Neural progenitor cell (in vitro differentiated cells): ENCODE data around the gene SCML1.

DNA sequence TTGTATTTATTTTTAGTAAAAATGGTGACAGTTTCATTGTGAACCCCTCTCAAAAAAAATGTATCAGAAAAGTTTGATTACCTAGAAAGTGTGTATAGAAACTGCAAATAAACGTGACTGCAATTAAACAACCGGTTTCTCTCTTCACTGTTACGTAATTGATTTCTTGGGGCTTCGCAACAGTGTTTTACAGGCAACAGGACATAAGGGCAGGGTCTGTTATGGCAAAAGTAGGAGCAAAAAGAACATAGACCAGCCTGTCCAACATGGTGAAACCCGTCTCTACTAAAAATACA lies 1.5 kb upstream of the SCML1 start:
- RAMPAGE, long total RNA, result no peak

- RAMPAGE, long total RNA, result no peak
Measured at GRCh38 chrX:17737390-17737971, at the start of gene SCML1. SCML1 (plus strand) TSS chrX:17737493.

DNA sequence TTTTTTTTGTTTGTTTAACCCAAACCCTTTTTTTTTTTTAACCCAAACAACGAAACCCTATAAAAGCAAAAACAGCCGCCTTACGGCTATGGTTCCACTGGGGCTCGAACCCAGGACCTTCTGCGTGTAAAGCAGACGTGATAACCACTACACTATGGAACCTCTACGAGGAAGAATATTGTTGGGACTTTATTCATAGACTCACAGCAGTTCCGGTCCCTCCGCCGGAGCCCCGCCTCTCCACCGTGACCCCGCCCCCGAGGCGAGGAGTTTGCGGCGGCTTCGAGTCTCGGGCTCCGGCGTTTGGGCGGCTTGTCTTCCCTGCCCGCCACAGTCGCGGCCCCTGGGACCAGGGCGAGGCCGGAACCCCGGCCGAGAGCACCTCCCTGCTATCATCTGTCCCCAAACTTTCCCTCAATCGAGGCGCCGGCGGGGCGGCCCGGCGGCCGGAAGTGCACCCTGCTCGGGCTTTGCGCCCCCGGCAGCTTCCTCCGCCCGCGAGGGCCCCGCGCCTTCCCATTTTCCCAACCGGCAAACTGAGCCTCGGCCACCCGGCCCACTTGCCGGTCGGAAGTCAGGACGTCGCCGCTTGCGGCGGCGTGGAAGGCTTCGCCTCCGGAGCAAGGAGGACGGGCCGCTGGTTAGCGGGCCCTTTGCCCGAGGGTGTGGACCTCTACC lies 3.1 kb upstream of the RS1 start:
- RAMPAGE, long total RNA, result no peak

DNA sequence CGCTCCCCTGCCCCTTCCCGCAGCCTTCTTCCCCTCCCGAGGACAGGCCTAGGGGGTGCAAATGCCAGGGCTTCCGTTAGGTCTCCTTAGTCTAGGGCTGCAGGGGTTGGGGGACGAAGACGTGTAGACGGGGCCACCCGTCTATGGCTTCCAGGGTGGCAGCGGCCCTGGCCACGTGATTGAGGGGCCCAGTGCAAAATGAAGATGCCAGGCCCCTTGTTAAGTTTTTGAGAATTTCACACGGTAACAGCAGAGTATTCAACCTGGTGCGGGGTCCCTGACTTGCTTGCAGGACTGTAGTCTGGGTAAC lies 3.5 kb upstream of the RS1 start:
- RAMPAGE, long total RNA, result no peak

DNA sequence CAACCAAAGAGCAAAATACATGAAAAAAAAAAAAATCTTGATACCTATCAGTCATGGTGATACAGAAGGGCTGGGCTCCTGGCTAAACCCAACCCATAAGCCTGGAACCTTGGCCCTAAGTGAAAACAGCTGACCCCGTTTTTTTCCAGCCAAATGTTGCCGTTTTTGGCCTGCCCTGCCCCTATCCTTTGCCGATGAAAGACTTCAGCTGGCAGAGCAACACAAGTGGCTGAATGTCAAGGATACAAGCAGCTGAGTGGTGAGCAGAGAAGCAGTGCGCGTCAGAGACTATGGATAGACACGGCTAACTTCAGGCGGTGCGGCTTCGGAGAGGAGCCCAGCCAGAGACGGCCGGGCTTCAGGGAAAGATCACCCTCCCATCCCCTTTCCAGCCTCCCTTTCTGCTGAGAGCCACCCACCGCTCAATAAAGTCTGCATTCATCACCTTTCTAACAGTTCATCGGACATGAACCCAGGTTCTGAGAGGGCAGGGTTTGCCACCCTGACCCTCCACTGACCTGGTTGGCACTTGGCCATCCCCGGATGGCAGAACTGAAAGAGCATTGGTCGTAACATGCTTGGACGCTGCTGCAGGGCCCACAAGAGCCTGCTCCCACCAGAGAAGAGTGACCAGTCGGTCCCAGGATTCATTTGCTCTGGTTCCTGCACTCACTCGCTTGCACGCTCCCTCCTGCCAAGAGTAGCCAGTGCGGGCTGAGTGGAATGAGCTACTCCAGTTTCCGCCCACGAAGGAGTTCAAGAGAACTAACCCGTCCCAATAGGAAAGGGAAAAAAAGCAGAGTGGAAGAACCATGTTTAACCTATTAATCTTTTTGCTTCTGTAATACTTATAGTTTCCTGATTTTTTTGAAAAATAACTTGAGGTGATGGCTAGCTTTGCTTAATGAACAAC lies 125.8 kb downstream of the PPEF1 start:
- RAMPAGE, long total RNA, result no peak

- RAMPAGE, long total RNA, result no peak
Measured at GRCh38 chrX:18919956-18920502, 63.9 kb downstream of the PHKA2 start.

- RAMPAGE, long total RNA, result no peak
Measured at GRCh38 chrX:18981022-18981742, 2.7 kb downstream of the PHKA2 start.

- RAMPAGE, long total RNA, result no peak
Measured at GRCh38 chrX:18984825-18985358, 978 bp upstream of the PHKA2 start.

DNA sequence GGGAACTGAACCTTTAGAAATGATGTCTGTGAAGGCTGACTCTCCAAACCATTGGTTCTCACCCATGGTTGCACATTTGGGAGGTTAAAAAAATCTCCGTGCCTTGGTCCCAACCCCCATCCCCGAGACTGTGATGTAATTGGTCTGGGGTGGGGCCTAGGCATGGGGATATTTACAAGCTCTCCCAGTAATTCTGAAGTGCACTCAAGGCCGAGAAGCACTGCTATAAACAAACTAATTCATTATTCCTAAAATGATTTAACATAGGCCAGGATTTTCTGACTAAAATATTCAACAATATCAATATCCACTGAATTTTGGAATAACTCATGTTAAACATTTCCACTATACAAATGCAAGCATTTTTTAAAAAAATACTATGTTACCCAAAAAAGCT lies 27.5 kb downstream of the MAP3K15 start:
- RAMPAGE, long total RNA, result no peak

DNA sequence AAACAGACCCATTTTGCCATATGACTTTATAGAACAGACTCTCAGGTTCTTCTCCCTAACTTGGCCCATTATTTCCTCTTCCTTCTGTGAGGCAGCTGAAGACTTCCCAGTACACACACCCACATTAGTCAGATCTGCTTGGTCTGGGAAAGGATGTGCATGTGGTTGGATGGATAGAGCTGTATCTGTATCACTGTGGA lies 133.9 kb upstream of the MAP3K15 start:
- RAMPAGE, long total RNA, result no peak

DNA sequence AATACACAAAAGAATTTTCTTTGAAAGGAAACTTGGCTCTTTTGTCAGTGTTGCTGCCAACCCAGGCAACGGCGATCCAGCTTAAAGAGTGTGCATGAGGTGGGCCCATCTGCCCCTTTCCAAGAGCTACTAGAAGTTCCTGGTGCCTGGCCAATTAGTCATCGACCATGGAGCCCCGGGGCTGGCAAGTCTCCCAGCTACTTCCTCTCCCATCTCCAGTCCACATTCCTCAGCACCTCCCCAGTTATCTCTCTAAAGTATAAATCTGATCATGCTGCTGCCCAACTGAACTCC lies 158.1 kb upstream of the MAP3K15 start:
- RAMPAGE, long total RNA, result no peak

DNA sequence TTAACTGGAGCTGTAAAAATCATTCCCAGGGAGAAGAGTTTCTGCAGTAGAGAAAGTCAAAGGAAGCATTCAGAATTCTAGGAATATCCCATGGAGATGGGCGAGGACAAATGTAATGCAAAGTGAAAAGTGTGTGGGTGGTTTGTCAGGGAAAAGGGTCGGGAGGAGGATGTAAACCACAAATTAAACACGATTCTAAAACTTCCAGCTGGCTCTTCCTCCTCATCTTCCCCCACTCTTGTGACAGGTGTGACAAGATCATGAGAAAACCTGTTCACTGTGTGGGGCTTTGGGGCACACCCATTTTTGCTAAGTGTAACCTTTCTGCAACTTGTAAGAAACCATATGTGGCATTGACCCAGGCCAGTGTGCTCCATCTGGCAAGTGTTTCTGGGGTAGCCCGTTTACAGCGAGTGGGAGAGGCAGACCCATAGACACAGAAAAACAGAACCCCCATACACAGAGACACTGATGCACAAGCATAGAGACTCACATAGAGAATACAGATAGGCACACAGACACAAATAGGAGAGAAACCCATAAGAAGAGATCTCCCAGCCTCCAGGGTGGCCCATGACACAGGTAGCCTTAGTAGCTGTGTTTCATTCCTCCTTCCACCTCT lies 114.7 kb downstream of the SH3KBP1 start:
- RAMPAGE, long total RNA, result no peak

DNA sequence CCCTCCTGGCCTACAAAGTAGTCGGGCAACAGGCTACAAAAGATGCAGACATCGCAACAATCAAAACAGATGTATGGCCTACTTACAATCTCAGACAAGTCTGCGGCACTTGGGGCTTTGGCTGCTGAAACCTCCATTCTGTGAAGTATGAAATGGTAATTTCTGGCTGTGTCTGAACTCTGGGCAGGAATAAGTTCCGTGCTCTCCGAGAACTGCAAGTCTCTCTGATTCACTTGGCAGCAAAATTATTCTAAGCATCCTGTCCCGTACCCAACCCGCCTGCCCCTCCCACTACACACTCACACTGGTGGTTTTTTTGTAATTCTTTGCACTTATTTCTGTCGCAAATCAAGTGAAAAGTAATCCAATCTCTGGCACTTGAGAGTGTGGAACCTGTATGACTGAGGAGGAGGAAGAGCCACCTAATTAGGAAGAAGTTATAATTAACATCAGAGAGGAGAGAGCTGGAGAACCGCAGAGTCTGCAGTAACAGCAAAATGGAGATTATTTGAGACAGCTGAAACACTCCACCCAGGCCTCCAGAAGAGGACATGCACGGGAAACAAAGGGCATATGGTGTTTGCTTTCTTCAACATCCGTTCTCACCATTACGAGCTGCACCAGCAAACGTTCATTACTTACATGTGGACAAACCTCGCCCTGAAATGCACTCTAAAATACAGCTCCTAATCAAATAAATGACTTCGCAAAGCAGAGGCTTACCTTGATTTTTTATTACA lies 87.7 kb downstream of the SH3KBP1 start:
- RAMPAGE, long total RNA, result no peak

DNA sequence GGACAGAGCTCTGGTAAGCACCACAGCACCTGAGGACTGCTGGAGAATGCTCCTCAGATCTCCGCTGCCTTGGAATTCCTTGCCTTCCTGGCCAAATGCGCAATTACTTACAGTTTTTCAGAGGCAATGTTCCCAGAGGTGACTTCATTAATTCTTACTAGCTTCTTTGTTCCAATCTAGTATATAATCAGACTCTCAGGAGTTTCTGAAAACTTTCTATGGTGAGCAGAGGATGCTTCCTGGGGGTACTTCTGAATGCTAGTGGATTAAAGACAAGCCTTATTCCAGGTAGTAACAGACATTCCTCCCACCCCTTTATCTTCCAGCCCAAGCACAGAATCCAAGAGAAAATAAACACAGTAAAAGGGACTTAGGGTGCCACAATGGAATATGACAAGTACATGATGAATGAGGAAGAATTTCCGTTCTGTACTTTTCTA lies 37.3 kb upstream of the SH3KBP1 start:
- RAMPAGE, long total RNA, result no peak

DNA sequence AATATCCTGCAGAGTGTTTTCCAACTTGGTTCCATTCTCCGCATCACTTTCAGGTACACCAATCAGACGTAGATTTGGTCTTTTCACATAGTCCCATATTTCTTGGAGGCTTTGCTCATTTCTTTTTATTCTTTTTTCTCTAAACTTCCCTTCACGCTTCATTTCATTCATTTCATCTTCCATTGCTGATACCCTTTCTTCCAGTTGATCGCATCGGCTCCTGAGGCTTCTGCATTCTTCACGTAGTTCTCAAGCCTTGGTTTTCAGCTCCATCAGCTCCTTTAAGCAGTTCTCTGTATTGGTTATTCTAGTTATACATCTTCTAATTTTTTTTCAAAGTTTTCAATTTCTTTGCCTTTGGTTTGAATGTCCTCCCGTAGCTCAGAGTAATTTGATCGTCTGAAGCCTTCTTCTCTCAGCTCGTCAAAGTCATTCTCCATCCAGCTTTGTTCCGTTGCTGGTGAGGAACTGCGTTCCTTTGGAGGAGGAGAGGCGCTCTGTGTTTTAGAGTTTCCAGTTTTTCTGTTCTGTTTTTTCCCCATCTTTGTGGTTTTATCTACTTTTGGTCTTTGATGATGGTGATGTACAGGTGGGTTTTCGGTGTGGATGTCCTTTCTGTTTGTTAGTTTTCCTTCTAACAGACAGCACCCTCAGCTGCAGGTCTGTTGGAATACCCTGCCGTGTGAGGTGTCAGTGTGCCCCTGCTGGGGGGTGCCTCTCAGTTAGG lies 45.8 kb downstream of the BCLAF3 start:
- RAMPAGE, long total RNA, result no peak

GRCh38 chrX:20056612-20057079 lies 60.1 kb downstream of the MAP7D2 start:
- RAMPAGE, long total RNA, result no peak

DNA sequence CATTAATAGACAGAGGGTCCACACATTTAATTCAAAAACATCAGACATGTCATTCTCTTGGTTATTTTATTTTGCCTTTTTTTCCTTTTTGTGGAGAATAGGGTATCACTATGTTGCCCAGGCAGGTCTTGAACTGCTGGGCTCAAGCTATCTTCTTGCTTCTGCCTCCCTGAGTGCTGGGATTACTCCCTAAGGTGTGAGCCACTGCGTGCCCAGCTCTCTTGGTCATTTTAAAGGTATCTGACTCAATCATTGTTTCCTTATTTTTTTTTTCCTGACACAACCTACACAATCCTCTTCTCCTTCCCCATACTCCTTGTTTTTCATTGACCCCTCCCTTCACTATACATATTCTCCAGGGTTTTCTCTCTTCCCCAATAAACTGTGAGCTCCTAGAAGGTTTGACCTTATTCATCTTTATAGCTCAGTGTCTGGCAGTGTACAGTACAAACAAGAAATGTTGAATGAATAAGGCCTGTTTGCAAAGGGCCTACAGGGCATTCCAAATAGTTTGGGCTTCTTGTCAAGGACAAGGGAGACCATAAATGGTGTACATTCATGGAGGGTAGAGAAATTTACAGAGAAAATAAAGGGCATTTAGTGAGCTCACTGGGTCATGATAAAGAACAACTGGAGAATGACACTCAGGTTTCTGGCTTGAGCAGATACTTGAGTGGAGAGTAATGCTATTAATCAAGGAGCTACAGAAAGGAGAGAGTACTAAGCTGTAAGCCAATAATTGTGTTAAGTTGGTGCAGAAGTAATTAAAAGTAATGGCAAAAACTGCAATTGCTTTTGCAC lies 47.4 kb upstream of the EIF1AX start:
- RAMPAGE, long total RNA, result no peak

DNA sequence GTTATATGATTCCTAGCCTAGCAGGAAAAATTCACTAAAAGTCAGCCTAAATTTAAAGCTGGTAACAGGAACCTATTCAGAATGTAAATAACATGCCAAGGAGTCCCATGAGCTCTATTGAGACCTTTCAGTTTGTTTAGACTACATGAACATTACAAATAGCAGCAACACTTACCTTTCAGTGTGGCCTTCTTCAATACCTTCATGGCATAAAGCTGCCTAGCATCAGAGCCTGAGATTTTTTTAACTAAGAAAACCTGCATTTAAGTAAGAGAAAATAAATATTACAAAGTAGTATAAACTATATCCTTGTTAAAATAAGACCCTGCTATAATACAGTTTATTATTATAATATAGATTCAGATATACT lies 62.2 kb upstream of the EIF1AX start:
- RAMPAGE, long total RNA, result no peak

- RAMPAGE, long total RNA, result no peak
Measured at GRCh38 chrX:20267331-20267705, 609 bp upstream of the RPS6KA3 start.

DNA sequence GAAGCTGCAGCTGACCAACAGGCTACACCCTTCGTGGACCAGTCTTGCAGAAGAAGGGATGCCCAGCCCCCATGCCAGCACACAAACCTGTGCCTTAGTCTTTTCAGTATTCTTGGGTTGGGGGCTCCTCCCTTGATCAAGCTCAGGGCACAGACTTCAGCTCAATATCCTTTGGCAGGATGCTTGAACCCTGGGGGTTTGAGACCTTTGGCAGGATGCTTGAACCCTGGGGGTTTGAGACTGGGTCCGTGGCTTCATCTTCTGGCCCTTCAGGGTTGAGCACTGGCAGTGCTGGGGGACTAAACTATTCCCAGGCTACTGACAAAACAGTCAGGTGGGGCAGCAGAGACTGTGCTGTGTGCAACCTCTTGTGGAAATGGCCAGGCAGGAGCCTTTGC lies 535.3 kb upstream of the CNKSR2 start:
- RAMPAGE, long total RNA, result no peak